Peritoneum (tissue), 1 donor: ENCODE results near the genes BTG3 and NCAM2.

- PRO-cap: no peak
Observed at GRCh38 chr21:16539706-16539905, 809.8 kb downstream of the USP25 start.

GRCh38 chr21:17270208-17270544 is 242.7 kb upstream of the CXADR start:
- PRO-cap: no peak

DNA sequence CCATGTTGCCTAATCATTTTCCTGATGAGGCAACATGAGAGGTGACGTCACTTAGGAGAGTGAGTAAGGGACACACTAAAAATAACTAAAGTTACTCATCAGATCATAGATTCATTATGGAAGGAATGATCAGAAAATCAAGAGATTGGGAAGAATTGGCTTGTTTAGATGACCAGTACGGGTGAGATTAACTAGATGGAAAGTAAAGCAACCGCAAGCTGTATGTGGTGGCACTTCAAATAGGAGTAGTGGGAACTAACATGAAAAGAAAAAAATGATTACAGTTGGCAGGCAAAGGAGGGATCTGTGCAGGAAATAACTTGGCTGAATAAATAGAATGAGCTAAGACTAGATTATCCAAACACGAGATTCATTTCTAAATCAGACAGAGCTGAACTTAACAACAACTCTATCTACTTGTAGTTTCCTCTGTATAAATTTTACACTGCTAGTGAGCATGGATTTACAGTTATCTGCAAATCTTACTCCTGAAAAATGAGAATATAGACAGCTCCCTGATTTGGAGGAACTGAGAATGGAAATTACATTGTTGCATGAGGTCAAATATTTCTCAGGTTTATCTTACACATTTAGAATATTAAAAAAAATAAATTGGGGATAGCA is 61.3 kb upstream of the CXADR start:
- PRO-cap: no peak

- PRO-cap: no peak
Observed at GRCh38 chr21:17547040-17547815, 34.4 kb downstream of the CXADR start.

GRCh38 chr21:17612397-17613209 is at the start of gene BTG3:
Gene BTG3 (minus strand): TSS chr21:17612901.
- PRO-cap: no peak

- PRO-cap: no peak
Observed at GRCh38 chr21:17613441-17613727, 683 bp upstream of the BTG3 start.

- PRO-cap: no peak
Observed at GRCh38 chr21:17673182-17673594, 60.5 kb upstream of the BTG3 start.

DNA sequence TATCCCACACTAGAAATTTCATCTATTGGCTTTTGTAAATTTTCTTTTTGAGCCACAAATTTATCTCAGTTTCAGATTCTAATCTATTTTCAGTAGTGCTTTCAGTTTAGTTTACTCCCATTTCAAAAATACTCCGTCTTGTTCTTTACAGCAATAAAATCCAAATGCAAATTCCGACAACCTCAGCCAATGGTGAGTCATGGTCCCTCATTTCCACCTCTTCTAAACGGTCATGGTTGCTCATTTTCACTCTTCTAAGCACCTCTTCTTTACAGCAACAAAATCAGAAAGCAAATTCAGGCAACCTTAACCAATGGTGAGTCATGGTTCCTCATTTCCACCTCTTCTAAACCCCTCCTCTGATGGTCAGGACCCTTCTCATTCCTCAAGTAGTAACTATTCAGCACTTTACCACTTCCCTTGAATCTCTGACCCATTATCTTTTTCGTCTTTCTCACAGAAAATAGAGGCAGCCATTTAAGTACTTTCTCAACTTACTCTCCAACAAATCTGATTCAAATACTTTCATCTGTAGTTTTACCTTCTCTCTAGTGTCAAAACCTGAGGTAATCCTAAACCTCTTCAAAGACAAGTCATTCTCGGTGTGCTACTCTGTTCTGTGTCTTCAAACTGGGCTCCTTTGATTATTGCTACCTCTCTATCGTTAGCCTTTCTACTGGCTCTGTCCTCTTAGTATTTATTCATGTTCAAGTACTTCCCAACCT is 34.3 kb downstream of the C21orf91 start:
- PRO-cap: no peak

- PRO-cap: no peak
Observed at GRCh38 chr21:18857509-18858170, 454.1 kb upstream of the TMPRSS15 start.

DNA sequence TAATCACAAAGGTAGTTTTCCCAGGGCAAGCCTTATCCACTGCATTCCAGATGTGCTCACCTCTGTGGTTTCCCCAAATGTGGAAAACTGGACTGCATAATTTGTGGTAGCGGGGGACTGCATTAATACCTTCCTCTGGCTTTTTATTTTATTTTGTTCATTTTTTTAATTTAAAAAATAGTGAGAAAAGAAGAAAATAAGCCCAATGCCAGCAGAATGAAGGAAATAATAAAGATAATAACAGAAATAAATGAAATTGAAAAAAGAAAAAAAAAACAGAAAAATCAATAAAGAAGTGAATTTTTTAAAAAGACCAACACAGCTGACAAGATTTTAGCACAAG is 941.6 kb upstream of the TMPRSS15 start:
- PRO-cap: no peak

DNA sequence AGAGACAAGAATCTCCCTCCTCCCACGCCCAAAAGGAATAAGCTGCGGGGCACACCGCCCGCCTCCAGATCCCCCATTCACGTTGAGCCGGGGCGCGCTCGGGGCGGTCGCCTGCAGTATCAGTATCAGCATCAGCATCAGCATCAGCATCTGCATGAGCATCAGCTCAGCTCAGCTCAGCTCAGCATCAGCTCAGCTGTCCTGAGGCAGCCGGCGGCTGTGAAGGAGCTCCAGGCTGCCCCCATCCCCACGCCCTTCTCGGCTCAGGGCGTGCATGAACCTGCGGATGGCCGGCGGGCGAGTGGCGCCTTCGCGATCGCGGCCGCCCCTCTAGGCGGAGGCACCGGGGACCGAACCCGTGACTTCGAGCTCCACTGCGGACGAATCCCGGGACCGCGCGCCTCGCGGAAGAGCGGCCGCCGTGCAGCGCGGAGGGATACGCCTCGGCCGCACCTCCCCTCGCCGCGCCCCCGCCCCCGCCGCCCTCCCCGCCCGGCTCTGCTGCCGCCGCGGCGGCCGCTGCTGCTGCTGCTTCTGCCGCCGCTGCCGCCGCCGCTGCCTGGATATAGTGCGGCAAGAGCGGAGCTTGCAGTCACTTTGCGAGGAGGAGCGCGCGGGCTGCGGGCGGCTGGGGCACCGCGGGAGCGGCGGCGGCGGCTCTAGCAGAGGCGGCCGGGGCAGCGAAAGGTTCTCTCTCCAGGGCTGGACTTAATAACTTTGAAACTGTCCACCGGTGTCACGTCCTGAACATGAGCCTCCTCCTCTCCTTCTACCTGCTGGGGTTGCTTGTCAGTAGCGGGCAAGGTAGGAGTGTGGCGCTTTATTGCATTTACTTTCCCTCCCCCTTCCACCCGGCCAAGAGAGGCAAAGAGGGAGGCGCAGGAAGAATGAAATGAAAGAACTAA is at the start of gene NCAM2:
NCAM2 (plus strand) TSS at position 595 of the 905 bp plus-strand sequence.
- PRO-cap: unidirectional peak, plus-strand start at position 595 of the sequence

GRCh38 chr21:22062817-22063235 is 1064.6 kb downstream of the NCAM2 start:
- PRO-cap: no peak

DNA sequence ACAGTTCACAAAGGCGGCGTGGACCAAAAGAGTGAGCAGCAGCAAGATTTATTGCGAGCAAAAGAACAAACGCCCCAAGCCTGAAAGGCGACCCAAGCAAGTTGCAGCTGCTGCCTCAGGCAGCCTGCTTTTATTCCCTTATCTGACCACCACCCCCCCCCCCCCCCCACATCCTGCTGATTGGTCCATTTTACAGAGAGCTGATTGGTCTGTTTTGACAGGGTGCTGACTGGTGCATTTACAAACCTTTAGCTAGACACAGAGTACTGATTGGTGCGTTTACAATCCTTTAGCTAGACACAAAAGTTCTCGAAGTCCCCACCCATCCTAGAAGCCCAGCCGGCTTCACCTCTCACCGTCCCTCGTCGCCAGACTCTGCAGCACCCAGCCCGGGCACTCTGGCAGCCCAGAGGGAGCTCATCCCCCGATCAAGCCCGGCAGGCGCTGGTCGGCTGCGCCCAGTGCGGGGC is 2023.0 kb downstream of the NCAM2 start:
- PRO-cap: no peak

- PRO-cap: no peak
Observed at GRCh38 chr21:25687672-25688150, 47.0 kb downstream of the ATP5PF start.

- PRO-cap: no peak
Observed at GRCh38 chr21:25925813-25926532, 191.2 kb downstream of the GABPA start.

DNA sequence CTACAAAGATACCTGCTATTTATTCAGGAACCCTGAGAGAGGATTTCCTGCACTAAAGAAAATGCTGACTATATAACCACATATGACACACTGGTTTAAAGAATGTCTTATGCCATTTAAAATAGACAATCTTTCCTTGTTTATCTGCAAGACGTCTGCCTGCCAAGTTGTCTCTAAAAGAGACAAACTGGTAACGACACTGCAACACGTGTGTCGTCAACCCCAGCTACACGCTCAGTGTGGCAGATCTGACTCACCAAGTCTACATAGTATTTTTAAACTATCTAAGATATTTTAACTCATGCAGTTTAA is 42.6 kb downstream of the APP start:
- PRO-cap: no peak

DNA sequence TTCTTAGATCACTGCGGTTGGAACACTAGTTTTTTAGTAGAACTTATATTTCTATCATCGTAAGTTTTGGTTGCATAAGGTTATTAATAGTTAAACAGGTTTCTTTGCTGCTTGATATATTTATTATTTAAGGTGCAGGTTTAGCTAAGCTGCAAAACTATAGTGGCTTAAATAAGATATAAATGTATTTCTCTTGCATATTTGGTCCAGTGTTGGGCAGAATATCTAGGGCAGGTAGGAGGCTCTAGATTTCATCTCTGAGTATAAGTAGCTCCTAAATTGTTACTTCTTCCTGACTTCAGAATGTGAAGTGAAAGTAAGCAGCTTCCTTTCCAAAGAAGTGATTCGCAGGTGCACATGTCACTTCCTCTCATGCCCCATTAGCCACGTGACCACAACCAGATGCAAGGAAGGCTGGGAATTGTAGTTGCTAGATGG is 113.0 kb upstream of the CYYR1 start:
- PRO-cap: no peak

DNA sequence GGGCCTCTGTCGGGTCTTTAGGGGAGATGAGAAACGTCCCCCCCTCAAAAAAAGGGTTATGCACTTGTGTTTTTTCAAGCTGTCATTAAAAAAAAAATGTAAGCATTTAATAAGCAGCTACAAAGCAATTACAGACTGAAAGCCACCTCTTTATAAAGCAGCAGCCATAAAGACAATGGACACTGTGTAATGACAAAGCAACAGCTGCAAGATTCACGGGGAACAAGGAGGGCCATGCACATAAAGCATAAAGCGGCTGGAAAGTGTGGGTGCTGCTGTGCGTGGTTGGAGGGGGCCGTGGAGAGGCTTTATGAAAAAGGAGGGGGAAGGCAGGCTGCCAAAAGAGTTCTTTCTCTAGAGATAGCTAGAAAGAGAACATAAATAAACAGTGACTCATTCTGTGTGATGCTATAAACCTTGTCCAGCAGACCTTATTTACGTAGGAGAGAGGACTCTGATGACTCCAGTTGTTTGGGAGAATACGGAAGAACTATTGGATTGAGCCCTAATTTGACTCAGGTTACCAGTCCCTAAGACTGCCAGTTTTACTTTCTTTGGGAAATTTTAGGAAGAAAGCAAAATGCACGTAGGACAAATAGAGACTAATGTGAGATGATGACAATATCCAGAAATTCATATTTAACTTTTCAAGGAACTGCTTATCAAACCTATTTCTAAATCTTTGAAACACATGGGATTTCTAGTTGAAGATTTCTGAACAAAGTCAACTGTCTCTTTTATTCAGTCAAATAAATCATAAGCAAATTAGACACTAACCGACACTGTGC is 49.2 kb downstream of the ADAMTS1 start:
- PRO-cap: no peak

GRCh38 chr21:26845438-26846398 is 509 bp upstream of the ADAMTS1 start:
- PRO-cap: bidirectional peak, plus-strand start at chr21:26845636, minus-strand start at chr21:26845409

- PRO-cap: no peak
Observed at GRCh38 chr21:28164523-28165444, 720.4 kb downstream of the N6AMT1 start.